Airway epithelial cell (primary cell): ENCODE measurements around a stretch of chr16.

DNA sequence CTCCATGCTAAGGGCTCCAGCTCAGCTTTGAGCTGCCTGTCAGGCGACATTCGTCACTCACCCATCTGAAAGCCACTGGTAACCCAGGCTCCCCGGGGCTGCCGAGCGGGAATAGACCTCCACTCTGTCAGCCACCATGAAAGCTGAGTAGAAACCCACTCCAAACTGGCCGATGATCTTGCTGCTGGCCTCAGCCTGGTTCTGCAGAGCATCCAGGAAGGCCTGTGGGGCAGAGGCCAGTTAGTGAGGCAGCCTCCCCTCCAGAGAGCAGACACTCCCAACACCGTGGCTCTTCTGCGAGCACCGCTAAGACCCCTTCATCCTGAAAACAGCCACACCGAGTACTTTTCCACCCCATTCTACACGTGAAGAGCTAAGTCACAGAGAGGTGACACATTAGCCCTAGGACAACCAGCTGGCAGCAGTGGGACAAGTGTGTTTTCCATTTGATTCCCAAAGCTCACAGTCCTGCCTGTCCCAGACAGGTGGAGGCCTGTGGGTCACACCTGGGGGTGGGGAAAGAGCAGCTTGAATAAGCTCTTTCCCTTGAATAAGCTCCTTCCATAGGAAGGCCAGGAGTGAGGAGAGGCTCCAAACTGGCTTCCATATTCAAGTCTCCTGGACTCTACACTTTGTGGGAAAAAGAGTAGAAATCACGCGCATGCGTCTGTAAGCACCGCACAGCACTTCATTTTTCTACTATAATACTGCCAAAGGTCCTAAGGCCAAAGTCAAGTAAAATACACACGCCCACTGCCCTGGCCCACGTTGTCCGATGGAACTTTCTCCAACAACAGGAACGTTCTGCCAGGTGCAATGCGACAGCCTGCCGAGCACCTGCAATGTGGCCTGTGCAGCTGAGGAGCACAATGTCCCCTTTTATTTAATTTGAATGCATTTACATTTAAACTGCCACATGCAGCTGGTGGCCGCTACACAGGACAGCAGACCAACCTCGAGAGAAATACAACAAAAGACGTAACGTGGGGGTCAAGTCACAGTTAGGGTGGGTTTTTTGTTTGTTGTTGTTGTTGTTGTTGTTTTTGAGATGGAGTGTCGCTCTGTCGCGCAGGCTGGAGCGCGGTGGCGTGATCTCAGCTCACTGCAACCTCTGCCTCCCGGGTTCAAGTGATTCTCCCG lies 23.3 kb downstream of the DNASE1 start:
- RAMPAGE, long total RNA, result no peak

GRCh38 chr16:3738179-3738988 lies 21.1 kb upstream of the TRAP1 start:
- RAMPAGE, long total RNA, result no peak

DNA sequence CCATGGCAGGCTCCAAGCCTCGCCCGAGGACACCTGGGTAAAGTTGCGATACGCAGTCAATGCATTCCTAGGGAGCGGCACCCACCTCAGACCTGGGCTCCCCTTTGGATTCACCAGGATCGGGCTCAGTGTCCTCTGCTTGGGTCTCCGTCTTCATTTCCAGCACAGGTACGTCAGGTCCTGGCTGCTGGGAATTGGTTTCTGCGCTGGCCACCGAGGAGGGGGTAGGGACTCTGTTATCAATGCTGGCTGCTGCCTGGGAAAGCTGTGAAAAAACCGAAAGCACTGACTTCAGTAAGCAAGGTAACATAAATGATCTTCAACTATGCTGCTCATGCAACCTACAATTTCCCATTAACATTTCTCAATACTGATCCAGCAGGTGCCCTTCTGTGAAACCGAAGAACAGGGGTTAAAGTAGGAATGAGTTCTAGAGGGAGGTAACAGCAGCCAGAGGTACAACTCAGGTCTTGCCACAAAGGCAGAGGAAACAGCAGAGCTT lies 51.8 kb upstream of the TRAP1 start:
- RAMPAGE, long total RNA, result no peak

DNA sequence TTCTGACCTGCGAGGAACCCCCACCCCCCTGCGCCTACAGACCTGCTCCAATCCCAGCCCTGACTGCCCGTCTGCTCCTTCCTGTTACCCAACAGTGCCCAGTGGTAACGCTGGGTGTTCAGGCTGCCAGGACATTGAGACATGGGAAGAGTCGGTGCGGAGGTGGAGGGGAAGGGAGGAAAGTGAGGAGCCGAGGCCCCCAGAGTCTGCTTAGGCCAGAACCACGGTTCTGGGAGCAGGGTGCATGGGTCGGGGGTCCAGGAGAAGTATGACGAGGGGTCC lies 111.9 kb upstream of the CREBBP start:
- RAMPAGE, long total RNA, result no peak

DNA sequence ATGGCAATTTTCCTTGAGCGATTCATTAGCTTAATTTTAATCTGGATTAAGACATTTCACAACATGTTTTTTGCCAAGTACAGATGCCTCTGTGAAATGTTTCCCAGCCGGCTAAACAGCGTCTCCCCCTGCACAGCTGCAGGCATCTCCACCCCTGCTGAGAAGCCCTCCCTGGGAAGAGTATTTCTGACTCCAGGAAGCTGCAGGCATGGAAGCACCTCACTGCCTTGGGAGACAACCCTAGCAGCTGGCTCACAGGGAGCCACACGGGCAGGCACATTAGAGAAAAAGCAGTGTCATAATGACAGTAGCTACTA lies 117.3 kb downstream of the ADCY9 start:
- RAMPAGE, long total RNA, result no peak

DNA sequence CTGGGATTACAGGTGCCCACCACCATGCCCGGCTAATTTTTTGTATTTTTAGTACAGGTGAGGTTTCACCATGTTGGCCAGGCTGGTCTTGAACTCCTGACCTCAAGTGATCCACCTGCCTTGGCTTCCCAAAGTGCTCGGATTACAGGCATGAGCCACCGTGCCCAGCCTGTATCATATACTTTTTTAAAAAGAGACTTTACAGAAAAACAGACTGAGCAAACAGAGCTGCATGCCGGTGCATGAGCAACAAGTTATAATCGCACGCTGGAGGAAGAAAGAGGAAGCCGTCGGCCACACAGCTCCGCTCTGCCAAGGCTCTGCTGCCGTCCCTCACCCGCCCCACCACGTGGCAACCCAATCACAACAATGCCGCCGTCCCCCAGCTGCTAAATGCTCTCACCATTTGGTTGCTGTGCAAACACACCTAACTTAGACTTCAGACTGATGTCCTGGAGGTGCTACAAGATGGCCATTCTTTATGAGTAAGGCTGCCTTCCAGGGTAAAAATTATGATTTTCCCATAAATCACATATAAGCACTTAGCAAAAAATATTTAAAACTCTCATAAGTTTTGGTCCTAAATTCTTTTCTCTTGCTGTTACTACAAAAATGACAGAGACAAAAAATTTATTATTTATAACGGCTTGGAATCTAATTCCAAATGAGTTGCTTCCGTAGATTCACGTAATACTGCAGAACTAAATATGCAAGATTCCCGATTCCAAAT lies 83.4 kb downstream of the ADCY9 start:
- RAMPAGE, long total RNA, result no peak

DNA sequence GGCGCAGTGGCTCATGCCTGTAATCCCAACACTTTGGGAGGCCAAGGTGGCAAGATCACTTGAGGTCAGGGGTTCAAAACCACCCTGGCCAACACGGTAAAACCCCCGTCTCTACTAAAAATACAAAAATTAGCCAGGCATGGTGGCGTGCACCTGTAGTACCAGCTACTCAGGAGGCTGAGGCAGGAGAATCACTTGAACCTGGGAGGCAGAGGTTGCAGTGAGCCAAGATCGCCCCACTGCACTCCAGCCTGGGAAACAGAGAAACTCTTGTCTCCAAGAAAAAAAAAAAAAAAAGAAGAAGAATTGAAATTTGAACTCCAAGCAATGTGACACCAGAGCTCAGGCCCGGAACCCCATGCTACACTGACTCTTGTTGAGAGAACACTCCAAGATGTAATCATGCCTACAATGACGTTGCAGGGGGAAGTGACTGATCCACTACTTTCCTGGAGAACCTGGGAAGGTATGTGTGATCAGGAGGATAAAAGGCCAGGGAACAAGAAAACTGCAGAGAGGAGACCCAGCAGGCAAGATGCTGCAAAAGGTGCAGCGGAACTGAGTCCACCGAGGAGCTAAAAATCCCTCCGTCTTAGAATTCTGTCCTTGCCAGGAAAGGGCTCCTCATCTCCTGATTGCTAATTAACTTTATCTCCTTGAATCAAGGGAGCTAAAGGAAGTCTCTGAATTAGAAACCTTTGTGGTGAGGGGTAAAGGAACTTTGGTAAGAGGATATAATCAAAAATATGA lies 57.9 kb downstream of the ADCY9 start:
- RAMPAGE, long total RNA, result no peak

- RAMPAGE, long total RNA, result no peak
Observed at GRCh38 chr16:4115172-4116051, 830 bp downstream of the ADCY9 start.

GRCh38 chr16:4136009-4136864 lies 20.0 kb upstream of the ADCY9 start:
- RAMPAGE, long total RNA, result no peak

DNA sequence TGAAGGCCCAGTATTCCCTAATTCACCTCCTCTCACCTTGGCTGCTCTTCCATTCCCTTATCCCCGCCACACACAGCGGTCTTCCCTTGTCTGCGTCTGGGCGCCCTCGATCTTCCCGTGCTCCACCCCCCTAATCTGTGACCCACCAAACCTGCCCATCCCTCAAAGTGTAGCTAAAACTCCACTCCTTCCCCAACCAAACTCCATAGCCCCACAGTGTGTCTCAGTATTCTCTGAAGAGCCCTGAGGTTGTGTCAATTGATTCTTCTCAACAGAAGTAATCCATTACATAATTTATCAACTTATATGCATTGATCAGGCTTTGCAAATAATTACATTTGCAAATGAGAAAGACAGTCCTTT lies 57.1 kb downstream of the SRL start:
- RAMPAGE, long total RNA, result no peak

GRCh38 chr16:4272188-4272650 lies 604 bp downstream of the TFAP4 start:
- RAMPAGE, long total RNA, result no peak

DNA sequence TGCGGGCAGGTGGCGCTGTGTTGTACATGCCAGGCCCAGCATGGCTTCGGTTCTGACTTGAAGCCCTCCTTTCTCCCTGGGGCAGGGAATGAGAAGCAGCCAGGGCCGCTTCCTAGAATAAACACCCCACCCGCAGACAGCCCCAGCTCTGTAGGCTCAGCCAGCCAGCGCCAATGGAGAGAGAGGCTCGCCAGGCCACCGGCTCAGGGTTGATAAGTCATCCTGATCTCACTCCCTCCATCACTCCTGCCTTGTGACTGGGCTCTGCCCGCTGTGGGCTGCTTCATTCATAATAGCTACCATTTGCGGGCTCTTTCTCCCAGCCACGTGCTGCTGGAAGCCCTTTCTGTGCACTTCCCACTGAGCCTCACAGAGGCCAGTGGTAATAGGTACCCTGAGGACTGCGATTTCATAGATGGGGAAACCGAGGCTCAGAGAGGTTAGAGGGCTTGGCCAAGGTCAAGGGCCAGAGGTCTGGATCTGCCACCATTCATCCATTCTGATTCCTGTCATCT lies 5.9 kb upstream of the GLIS2 start:
- RAMPAGE, long total RNA, result no peak

- RAMPAGE, long total RNA, result no peak
Observed at GRCh38 chr16:4316601-4317501, 984 bp downstream of the GLIS2 start.

- RAMPAGE, long total RNA, result no peak
Observed at GRCh38 chr16:4320541-4321031, 4.7 kb downstream of the GLIS2 start.

- RAMPAGE, long total RNA, result no peak
Observed at GRCh38 chr16:4340380-4340648, 10.8 kb downstream of the PAM16 start.

GRCh38 chr16:4369013-4369344 lies 2.7 kb upstream of the VASN start:
- RAMPAGE, long total RNA, result no peak

DNA sequence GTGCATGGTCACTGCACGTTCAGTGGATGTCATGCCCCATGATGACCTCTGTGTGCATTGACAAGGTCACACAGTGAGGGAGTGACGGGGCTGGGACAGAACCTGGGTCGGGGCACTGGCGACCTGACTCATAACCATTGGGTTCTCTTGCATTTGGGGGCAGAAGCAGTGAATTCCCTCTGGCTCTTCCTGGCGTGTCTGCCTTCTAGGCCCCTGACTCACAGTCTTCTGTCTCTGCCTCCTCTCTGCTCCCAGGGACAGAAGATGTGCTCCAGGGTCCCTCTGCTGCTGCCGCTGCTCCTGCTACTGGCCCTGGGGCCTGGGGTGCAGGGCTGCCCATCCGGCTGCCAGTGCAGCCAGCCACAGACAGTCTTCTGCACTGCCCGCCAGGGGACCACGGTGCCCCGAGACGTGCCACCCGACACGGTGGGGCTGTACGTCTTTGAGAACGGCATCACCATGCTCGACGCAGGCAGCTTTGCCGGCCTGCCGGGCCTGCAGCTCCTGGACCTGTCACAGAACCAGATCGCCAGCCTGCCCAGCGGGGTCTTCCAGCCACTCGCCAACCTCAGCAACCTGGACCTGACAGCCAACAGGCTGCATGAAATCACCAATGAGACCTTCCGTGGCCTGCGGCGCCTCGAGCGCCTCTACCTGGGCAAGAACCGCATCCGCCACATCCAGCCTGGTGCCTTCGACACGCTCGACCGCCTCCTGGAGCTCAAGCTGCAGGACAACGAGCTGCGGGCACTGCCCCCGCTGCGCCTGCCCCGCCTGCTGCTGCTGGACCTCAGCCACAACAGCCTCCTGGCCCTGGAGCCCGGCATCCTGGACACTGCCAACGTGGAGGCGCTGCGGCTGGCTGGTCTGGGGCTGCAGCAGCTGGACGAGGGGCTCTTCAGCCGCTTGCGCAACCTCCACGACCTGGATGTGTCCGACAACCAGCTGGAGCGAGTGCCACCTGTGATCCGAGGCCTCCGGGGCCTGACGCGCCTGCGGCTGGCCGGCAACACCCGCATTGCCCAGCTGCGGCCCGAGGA lies 9.3 kb downstream of the VASN start:
- RAMPAGE, long total RNA, result no peak

DNA sequence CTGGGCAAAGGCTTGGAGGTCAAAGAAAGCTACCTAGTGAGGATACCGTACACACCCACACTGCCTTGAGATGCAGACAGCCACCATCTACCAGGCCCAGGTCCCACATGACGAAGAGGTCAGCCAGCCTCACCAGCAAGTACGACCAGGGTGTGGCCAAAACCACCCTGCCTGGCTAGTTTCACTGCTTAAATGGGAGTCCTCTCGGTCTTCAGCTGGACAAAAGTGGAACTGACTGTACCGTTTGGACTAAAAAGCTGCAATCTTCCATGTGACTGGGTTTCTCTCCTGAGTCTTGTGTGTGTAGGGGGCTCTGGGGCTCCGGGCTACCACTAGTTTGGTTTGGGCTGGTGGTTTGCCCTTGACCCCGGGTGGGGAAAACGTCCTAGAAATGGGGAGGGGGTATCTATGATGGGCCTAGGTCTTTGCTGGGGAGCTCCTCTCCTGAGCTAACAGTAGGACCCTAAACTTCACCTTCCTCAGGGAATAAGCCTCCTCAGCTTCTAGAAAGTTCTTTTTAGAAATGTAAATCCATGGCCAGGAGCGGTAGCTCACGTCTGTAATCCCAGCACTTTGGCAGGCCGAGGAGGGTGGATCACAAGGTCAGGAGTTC lies 21.7 kb downstream of the VASN start:
- RAMPAGE, long total RNA, result no peak

GRCh38 chr16:4411605-4412305 lies 4.6 kb downstream of the CORO7 start:
- RAMPAGE, long total RNA, result no peak

GRCh38 chr16:4412306-4413037 lies 3.9 kb downstream of the CORO7 start:
- RAMPAGE, long total RNA, result no peak